Measurements from ENCODE around the gene C9orf85.

- PRO-cap = no peak
These were observed 46.6 kb downstream of the CFAP95 start for GRCh38 chr9:69867250-69867663.

DNA sequence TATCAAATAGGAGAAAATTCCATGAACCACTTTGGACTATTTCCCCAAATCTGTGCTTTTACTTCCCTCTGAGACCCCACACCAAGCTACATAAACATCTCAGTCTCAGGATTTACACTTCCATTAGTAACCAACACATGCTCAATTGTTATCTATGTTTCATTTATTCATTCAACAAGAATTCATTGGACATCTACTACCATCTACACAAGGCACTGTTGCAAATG is 52.9 kb upstream of the MAMDC2 start:
- PRO-cap = no peak

GRCh38 chr9:70049752-70050259 is 6.2 kb downstream of the MAMDC2 start:
- PRO-cap = no peak

DNA sequence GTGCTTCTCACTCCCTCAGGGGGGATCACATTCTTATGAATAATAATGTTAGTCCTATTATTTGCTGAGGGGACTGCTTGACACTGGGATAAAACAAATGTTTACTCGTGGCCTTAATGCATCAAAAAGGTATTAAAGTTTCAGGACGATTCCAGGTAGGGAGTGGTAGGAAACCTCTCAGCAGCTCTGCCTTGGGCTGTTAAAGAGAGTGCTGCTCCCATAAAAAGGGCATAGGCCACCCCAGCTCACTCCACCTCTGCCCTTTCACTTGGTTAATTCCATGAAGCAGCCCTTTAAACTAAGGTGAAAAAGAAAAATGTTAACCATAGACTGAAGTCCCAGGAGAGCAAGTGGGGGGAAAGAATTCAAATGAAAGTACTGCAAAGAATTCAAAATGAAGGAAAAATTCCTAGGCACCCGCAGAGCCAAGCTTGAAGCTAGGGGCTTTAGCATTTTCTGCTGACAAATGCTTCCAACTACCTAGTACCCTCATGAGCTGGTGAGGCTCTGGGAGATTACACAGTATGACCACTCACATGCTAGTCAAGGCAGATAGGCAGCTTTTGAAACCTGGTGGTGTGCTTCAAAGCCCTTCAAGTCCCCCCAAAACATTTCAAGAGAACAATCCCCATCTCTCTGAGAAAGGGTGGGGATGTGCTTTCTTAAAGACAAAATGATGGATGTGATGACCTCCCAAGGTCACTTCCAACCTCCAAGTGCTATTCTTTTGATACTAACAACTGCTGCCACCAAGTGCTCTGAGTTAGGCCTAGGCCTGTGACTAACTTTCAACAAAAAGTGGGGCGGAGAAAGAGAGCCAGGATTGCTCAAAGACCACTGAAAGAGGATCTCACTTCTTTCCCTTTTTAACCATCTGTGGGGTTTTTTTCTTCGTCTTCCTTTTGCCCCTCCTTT is 8.4 kb downstream of the KLF9 start:
- PRO-cap = no peak

- PRO-cap = no peak
These were observed 8.0 kb upstream of the KLF9 start for GRCh38 chr9:70422307-70422957.

DNA sequence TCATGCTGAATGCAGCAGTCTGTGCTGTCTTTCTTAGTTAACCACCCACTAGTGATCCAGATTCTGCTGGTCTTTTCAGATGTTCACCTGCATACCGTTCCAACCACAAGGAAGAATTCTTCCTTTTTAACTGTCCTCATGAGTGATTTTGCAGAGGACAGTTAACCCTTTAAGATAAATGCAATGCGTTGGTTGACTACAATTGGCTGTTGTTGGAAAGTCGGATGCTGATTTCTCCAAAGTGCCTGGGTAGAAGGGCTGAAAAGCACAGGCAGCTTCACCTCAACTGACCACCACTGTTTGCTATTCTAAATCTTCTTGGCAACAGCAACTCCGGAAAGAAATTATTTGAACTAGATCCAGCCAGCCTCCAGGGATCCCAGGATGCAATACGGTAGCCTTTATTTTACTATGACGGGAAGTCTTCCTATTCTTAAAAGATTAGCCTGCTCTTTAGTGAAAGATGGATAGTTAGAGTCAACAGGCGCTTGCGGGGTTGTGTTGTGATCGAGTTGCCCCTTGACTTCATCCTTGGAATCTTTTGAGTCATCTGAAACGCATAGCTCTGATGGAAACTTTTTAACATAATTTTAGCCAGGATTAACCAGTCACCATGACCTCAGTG is 78.5 kb upstream of the KLF9 start:
- PRO-cap = no peak

GRCh38 chr9:70597455-70597907 is 183.0 kb upstream of the KLF9 start:
- PRO-cap = no peak

GRCh38 chr9:70601995-70602322 is 187.5 kb upstream of the KLF9 start:
- PRO-cap = no peak

GRCh38 chr9:70615089-70615683 is 200.7 kb upstream of the KLF9 start:
- PRO-cap = no peak

DNA sequence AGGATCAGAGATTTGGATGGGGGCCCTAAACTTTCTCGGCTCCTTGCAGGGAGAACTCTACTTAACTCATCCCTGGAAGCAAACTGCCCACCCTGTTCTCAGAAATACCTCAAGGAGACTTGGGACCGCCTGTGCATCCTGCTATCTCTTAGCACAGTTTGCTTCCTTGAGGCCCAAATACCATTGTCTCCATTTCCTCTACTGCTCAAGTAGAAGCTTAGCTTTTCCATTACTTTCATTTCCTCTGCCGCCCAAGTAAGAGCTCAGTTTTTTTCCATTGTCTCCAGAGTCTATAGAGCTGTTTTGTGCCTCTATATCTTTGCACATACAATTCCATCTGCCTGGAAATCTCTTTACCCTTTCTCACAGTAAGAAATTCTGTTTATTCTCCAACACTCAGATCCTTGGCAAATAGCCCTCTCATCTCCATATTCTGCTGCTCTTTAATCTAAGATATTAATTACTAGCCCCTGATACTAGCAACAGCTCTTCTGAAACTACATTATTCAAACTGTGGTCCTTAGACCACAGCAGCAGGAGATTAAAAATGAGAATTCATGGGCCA is 137.8 kb downstream of the CEMIP2 start:
- PRO-cap = bidirectional peak, plus-strand start at position 266 of the sequence, minus-strand start at position 79 of the sequence

DNA sequence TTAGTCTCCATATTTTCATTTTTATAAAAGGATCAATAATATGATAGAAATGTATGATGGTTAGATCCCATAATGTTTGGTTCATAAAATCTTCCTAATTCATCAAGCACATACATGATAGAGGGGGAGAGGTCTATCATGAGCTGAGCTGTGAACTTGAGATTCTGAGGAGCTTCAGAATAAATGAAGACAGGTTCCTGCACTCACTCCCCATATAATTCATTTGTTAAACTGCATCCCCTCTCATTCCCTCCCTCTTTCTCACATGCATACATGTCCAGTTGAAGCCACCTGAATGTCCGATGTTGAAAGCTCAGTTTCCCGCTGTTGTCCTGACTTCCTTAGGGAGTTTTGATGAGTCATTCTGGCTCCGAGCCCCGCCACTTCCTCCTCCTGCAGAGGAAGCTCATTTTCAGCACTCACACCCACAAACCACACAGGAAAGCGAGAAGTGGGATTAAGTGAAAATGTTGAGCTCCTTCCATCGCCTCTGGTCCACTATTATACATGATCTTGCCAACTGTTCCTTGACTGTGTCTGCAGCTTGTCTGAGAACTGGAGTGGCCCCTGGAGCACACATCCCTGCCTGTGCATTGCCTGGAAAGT is 121.2 kb downstream of the CEMIP2 start:
- PRO-cap = no peak

DNA sequence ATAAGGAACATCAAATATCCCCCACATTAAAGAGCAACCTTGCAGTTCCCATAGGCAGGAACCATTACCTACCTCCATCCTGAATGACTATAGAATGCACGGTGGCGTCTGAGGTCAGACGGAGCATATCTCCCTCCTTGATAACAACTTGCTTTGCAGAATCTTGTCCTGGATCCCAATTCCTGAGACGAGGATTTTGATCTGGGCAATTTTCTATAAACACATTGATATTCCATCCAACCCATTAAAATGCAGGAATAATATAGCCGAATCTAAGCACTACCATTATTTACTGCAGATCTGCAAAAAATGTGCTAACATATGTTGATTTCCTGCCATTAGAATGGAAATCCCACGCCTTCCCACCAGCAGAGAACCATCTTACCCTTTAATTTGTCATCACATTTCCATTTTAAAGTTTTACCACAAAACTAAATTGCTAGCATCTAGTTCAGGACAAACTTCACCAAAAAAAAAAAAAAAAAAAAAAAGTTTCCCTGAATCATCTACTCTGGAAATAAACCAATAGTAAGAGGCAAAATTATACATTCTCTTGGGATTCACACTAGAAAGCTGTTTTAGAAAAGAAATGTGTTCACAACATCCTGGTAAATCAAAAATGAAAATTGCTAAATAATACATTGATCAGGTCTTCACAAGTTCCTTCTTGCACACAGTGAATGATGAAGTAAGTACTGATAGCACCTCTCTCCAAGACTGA is 22.0 kb downstream of the CEMIP2 start:
- PRO-cap = no peak

DNA sequence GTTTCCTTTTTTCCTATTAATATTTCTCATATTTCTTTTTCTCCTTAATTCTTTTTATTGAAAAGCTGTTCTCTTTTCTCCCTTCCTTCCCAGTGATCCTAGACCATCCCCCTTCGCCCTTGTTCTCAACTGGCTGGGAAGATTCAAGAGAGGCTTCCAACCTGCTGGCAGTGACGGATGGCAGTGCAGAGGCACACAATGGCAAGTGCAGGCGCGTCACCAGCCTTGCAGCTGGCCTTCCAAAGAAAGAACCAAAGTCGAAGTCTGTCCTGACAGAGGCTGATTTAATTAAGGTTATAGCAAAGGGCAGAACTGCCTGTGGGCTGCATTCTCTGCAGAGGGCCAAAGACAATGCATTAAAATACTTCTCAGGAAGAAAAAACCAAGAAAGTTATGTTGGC is 7.4 kb downstream of the CEMIP2 start:
- PRO-cap = no peak

DNA sequence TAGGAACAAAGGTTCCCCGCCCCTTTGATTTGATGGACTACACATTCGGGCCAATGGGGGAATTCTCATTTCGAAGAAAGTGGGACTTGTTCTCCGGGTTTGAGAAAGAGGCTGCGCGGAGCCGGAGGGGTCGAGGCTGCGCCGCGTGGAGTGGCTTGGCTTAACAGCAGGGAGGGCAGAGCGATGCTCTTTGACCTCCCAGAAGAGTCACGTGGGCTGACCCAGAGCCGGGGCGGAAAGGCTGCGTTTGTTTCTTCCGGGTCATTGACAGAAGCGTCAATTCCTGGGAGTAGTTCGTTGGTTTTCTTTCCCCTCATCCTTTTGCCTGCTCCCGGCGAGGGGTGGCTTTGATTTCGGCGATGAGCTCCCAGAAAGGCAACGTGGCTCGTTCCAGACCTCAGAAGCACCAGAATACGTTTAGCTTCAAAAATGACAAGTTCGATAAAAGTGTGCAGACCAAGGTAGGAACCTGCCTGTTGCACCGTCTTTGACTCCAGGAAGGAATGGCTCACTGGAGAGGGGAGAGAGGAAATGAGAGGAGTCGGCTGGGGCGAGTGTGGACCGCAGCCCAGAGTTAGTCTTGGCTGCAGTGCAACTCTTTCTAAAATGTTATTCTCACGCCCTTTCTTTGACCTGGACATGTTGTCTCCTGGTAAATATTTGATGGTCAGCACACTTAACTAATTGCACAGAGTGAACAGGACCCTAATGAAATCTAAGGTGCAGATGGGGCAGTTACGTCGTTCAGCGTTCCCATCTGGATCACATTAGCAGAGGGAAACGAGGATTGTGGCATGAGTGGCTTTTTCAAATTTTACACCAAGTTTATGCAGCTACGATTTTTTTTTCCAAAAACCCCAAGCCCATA is at the start of gene C9orf85:
TSS of gene C9orf85 (plus strand) at position 264 of the 868 bp plus-strand sequence.
- PRO-cap = bidirectional peak, plus-strand start at position 105 of the sequence, minus-strand start outside the sequence; bidirectional peak, plus-strand start at position 264 of the sequence, minus-strand start at position 165 of the sequence; bidirectional peak, plus-strand start at position 511 of the sequence, minus-strand start at position 505 of the sequence

DNA sequence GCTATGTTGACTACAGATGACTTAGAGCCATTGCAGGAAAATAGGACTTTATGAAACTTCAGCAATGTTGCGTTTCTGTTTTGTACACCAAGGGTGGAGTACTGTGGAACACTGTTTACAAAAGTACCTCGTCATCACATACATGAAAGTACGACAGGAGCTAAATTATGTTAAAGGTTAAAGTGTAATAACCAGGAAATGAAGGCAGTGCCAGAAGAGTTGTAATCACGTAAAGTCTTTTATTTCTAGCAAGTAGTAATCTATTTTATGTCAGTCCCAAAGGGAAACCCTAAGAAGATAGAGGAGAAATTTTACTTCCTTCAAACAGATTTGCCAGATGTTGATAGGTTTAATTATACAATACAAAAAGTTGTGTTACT is 50.9 kb downstream of the C9orf85 start:
- PRO-cap = no peak

GRCh38 chr9:72168873-72169572 is 19.8 kb downstream of the GDA start:
- PRO-cap = no peak

DNA sequence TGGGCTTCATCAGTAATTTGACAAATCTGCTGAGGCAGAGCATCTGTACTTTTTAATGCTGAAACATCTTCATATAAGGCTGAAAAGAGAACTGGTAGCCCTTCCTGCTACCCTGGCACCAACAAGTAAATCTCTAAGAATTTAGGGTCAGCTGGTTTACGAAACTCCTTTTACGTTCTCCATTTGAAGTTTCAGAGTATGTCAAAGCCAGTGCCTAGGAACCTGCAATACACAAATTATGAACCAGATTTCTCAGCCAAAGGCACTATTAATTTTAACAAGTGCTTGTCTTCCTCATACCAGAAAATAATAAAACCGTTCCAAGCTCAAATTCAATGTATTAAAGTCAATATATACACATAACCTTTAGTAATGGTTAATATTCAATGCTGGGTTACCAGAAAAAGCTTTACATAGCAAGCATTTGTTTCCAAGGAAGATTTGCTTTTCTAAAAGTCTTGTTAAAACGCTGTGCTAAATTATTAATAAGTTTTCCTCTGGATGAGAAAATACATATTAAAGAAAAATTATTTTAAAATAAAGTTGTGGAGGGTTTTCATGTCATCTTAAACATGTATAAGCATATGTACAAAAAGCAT is 3.7 kb downstream of the ZFAND5 start:
- PRO-cap = no peak

DNA sequence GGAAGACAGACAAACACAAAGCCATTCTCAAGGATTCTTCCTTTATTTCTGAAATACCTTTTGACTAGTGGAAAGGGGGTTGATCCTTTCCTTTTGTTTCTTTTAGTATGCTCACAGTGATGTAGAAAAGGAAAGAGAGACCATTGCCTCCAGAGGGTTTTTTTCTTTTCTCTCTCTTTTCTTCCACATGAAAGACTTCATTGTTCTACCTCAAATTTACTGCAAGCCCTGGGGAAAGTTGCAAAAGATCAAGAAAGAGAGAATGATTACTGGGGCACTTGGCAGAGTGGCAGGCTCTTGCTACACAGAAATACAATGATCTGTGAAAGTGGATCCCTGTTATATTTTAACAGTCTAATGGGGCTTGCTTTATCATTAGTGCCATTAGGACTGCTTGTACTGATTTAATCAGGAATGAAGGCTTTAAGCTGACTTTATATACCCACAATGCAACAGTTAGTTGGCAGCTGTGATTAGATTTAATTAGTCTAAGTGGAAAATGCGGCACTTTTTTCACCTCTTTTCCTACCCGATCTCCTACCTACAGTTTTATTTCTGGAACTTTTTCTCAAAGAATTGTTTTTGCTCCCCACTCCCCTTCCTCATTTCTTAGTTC is 66.2 kb upstream of the TMC1 start:
- PRO-cap = no peak

DNA sequence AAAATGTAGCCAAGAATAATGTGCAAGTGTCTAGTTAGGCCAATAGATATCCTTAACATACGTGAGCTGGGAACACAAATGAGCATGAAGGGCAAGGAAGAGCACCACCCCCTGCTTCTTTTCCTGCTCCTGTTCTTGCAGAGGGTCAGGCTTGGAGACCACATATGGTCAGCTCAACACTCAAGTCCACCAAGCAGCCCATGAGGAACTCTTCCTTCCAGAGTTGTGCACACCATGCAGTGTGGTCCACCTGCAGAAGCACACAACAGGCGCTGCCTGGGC is 5.2 kb downstream of the TMC1 start:
- PRO-cap = no peak

GRCh38 chr9:72577066-72578165 is 56.0 kb downstream of the TMC1 start:
- PRO-cap = no peak

Data from endothelial cell (in vitro differentiated cells).